ENCODE data around the genes SYTL2, CCDC83, CCDC81 and TRIM77.

GRCh38 chr11:85574960-85575512, 52.1 kb downstream of the DLG2 start:
- PRO-cap: no peak
- RAMPAGE, long total RNA, 2 experiments: no peak in any of the 2 experiments

DNA sequence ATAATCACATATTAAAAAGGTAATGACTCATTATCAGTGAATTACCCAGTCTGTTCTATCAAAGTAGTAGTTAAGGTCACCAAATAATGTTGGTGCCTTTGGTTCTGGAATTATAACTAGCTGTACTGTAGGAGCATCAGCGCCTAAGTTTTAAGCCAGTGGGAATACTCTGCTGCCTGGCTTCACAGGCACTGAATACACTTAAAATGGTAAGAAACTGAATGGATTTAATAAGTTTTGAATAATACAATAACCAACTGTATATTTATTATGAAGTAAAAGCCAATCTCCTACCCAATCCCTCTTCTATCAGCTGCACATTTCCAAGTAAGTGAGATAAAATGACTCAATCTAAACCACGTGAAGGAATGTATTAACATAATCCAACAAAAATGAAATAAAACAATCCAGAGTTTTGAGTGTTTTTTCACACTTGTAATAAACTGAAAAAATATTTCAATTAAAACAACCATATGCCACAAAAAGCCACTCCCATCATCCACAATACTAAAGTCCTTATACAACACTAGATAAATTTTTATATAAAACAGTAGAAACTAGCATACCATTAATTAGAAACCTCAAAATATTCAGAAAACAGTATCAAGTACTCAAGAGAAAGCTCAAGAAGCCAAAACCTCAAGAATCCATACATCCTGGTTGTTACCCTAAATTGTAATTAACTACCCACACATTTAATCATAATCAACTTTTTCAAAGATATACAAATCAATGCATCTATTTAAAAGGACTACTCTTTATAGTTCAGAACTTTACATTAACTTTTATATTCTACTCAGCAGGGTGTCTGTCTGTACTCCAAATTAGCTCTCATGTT, 5.4 kb downstream of the CREBZF start:
- PRO-cap: no peak
- RAMPAGE, long total RNA, 2 experiments: no peak in any of the 2 experiments

DNA sequence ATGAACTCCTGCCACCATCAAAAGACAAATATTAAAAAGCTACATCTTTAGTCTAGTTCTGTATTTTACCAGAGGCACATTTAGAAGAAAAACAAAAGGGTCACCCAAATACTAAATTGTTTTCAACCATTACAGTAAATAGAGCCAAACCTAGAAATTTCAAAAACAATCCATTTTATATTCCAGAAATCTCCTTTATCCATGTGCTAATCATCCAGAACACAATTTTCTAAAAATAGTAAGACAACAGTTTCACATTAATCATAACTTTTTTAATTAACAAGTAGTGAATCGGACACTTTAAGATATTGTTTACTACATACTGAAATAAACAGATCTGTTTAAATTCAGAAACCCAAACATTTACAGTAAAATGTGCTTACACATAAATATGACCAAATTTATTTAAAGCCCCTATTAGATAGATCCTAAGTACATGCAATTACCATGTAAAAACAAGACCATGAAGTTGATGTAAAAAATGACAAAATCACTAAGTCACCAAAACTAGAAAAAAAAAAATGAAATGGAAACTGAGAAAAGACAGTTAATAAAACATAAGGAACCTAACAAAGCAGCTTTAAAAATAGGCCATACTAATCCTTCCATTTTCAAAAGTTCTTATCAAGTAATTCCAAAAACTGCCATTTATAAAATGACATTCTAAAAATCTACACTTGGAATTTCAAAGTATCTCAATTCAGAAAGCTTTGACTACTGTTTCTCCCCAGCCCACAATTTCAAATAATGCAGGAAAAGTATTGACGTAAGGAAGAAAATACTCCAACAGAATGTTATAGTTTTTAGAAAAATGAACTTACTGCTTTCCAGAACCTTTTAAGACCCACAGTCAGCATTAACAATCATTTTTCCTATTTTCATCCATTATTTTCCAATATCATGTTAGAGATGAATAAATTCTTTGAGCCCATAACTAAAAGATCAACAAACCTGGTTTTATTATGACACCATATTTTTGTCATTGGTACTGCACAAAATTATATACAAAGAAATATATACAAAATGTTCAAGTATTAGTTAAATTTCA, 3.8 kb downstream of the CREBZF start:
- PRO-cap: no peak
- RAMPAGE, long total RNA, 2 experiments: no peak in any of the 2 experiments

DNA sequence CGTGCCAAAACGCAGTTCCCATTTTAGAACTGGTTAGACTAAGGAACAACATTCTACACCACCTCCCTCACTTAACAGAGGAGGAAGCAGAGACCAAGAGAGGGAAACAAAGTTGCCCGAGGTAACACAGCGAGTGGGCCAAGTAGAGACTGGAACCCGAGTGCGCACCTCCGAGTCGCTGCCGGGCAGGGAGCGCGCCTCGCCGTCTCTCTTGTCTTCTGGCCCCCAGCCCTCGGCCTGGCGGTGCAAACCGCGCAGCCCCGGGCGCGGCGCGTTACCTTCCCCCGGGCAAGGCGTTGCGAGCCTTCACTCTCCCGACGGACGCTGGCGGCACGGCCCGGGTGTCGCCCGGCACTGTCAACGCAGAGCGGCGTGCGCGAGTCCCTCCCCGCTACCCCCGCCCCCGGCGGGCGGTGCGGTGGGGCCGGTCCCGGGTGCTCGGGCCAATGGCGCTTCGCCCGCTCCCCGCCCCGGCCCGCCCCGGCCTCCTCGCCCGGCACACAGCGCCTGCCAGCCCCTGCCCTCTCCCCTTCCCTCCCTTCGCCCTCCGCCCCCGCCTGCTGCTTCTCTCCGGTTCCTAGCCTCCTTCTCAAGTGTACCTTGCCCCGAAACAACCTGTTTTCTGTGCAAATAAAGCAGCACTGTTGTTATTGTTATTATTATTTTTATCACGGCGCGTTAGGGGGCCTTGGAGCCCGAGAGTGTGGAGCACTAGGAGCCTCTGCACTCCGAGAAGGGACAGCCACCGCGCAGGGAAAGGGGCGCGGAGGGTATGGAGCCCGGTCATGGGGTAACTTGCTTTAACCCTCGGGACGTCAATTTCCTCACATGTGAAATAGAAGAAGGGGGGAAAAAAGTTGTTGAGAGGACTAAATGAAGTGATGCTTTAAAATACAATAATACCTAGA, at the start of gene SYTL2:
SYTL2 (minus strand) TSS at position 356 of the 908 bp plus-strand sequence.
- PRO-cap: unidirectional peak, minus-strand start at position 356 of the sequence
- RAMPAGE, long total RNA, 2 experiments: start-site peak on the minus strand in 1 of 2 experiments, centred at position 330 of the sequence, 26 reads per replicate

- PRO-cap: bidirectional peak, plus-strand start at chr11:85855129, minus-strand start at chr11:85854870
- RAMPAGE, long total RNA, 2 experiments: start-site peak on the plus strand in 1 of 2 experiments, at chr11:85855077-85855418 at its widest, 6 to 52 reads per replicate; start-site peak on the minus strand in 1 of 2 experiments, at chr11:85854870-85854937 at its widest, 19 reads per replicate
These were observed at the start of gene CCDC83 for GRCh38 chr11:85854356-85855492. TSS of gene CCDC83 (plus strand) at chr11:85855383.

GRCh38 chr11:85934611-85934985, 79.4 kb downstream of the CCDC83 start:
- PRO-cap: no peak
- RAMPAGE, long total RNA, 2 experiments: no peak in any of the 2 experiments

GRCh38 chr11:86026630-86027257, 42.1 kb downstream of the PICALM start:
- PRO-cap: no peak
- RAMPAGE, long total RNA, 2 experiments: no peak in any of the 2 experiments

GRCh38 chr11:86027258-86028154, 41.4 kb downstream of the PICALM start:
- PRO-cap: no peak
- RAMPAGE, long total RNA, 2 experiments: no peak in any of the 2 experiments

GRCh38 chr11:86045908-86046454, 22.9 kb downstream of the PICALM start:
- PRO-cap: no peak
- RAMPAGE, long total RNA, 2 experiments: no peak in any of the 2 experiments

DNA sequence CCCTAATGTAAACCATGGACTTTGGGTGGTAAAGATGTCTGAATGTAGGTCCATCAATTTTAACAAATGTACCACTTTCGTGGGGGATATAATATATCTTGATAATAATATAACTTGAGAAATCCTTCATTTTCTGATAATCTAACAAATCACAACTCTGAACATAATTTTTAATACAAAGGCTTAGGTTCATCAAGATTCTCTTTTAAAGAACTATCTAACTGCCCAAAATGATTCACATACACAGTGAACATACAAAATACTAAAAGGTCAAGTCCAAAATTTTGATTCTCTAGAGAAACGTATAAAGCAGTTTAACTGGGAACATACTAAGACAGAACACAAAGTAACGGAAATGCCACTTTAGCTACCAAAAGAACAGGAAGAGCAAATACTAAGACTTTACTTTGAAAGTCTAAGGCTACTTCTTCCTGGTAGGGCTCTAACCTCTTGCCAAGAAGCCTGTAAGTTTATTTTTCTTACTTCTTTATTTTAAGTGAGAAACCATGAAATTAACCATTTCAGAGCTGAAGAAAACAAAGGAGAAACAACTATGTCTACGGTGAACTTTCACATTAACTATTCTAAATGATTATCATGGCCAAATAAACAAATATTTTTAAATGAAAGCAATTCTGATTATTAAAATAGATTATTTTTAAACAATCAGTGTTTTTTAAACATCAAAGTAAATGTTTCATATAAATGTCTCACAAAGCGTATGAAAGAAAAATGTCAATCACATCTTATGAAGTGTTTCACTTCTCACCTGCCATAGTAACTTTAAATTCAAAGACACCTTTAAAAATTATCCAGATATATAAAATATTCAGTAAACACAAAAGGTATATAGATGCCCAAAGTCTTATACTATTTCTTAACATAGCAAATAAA, 6.1 kb downstream of the PICALM start:
- PRO-cap: no peak
- RAMPAGE, long total RNA, 2 experiments: no peak in any of the 2 experiments

GRCh38 chr11:86109060-86109871, 40.4 kb upstream of the PICALM start:
- PRO-cap: no peak
- RAMPAGE, long total RNA, 2 experiments: no peak in any of the 2 experiments

- PRO-cap: no peak
- RAMPAGE, long total RNA, 2 experiments: no peak in any of the 2 experiments
These were observed at the start of gene CCDC81 for GRCh38 chr11:86374543-86375145. TSS of gene CCDC81 (plus strand) at chr11:86374887.

GRCh38 chr11:86442216-86442579, 67.5 kb downstream of the CCDC81 start:
- PRO-cap: no peak
- RAMPAGE, long total RNA, 2 experiments: no peak in any of the 2 experiments

- PRO-cap: no peak
- RAMPAGE, long total RNA, 2 experiments: no peak in any of the 2 experiments
These were observed 102.8 kb downstream of the CCDC81 start for GRCh38 chr11:86477473-86477921.

GRCh38 chr11:86484218-86484836, 109.6 kb downstream of the CCDC81 start:
- PRO-cap: no peak
- RAMPAGE, long total RNA, 2 experiments: no peak in any of the 2 experiments

DNA sequence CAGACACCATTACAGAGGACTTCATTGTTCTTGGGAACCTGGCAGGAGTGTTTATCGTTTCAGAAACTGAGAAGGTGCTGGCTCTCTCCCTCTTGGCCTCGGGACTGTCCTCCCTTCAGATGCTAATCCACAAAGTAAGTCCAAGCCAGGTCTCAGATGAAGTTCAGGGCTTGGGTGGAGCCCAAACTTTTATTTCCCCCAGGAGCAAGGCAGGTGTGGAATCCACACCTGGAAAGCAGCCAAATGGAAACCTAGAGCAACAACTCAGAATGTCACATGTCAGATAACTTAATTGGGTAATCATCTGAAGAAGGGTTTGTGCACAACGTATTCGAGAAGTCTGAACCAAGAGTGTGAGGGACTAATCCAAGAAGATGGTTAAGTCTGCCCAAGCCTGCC, 178.6 kb downstream of the CCDC81 start:
- PRO-cap: no peak
- RAMPAGE, long total RNA, 2 experiments: no peak in any of the 2 experiments

DNA sequence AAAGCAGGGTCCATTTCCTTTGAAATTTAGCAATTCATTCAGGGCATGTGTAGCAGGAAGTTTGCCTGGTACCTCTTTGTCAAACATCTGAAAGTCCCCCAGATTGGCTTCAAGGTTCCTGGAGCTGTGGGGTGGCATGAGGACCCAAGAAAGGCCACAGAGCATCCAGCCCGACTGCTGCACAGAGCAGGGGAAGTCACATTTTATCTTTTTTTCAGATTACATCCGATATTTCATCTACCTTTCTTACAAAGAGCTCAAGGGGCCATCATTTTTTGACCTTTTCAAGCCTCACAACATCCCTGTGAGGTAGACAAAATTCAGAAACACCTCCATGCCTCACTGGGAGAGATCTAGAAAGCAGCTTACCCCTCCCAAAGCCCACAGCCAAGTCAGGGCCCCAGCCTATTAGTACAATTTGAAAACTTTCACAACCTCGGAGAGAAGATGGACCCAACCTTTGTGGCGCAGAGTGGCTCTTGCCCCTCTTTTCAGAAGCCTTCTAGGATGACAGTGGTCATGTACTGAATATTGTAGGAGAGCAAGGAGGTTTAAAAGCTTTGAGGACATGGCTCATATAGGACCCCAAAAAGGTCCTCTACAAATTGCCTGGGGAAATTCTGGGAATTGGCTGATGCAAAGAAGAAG, 9.3 kb downstream of the FZD4 start:
- PRO-cap: no peak
- RAMPAGE, long total RNA, 2 experiments: no peak in any of the 2 experiments

DNA sequence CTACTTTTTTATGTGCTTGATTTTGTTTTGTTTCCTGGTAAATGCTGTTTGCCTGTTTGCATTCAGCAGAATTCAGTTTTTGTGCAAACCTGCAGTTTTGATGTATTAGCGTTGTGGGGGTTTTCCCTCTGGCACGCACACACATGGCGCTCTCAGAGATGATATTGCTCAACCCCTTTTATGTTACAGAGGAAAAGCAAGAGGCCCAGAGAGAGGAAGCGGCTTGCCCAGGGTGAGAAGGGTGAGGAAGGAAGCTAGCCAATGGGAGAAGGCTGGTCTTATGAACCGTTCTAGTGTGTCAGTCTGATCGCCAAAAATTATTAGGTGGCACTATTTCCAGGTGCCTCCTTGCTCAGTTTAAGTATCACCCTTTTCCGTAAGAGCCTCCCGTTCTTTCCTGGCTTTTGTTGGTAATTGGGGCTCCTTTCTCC, 785 bp upstream of the CTSC start:
- PRO-cap: no peak
- RAMPAGE, long total RNA, 2 experiments: no peak in any of the 2 experiments

- PRO-cap: no peak
- RAMPAGE, long total RNA, 2 experiments: no peak in any of the 2 experiments
These were observed 68.4 kb upstream of the CTSC start for GRCh38 chr11:88405891-88406313.

- PRO-cap: no peak
- RAMPAGE, long total RNA, 2 experiments: no peak in any of the 2 experiments
These were observed at the start of gene TRIM77 for GRCh38 chr11:89710022-89710386. TSS of gene TRIM77 (plus strand) at chr11:89710299.

All from prostate gland (tissue), 2 donors.